Metastatic Liver Carcinoma in the Lung (tissue), 2 donors: ENCODE measurements around the gene PLA2G15.

GRCh38 chr16:67873884-67874420 lies 1.1 kb downstream of the EDC4 start:
- PRO-cap, 2 experiments: no peak in any of the 2 experiments

DNA sequence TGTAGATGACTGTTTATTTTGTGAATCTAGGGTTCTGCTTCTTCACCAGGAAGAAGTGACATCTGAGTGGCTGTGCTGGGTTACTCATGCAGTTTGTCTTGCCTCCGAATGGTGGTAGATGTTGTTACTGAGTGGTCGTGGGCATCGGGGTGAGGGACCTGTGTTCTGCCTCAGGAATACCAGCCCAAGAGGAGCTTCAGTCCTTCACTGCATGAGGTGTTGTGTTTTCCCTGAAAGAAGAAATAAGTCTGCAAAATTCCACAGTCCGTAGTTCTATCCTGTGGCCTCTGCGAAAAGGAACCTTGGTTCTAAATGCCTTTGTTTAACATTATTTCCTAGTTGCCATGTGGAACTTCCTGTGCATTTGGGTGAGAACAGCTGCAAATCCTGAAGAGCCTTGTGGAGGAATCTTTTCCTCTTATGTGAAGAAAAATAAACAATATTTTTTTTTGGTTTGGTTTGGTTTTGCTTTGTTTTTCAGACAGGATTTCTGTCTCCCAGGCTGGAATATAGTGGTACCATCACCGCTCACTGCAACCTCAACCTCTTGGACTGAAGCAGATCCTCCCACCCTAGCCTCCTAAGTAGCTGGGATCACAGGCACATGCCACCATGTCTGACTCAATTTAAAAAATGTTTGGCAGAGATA lies 9.8 kb downstream of the PSKH1 start:
- PRO-cap, 2 experiments: no peak in any of the 2 experiments

- PRO-cap, 2 experiments: no peak in any of the 2 experiments
Observed at GRCh38 chr16:67959519-67960081, 8.8 kb downstream of the SLC12A4 start.

DNA sequence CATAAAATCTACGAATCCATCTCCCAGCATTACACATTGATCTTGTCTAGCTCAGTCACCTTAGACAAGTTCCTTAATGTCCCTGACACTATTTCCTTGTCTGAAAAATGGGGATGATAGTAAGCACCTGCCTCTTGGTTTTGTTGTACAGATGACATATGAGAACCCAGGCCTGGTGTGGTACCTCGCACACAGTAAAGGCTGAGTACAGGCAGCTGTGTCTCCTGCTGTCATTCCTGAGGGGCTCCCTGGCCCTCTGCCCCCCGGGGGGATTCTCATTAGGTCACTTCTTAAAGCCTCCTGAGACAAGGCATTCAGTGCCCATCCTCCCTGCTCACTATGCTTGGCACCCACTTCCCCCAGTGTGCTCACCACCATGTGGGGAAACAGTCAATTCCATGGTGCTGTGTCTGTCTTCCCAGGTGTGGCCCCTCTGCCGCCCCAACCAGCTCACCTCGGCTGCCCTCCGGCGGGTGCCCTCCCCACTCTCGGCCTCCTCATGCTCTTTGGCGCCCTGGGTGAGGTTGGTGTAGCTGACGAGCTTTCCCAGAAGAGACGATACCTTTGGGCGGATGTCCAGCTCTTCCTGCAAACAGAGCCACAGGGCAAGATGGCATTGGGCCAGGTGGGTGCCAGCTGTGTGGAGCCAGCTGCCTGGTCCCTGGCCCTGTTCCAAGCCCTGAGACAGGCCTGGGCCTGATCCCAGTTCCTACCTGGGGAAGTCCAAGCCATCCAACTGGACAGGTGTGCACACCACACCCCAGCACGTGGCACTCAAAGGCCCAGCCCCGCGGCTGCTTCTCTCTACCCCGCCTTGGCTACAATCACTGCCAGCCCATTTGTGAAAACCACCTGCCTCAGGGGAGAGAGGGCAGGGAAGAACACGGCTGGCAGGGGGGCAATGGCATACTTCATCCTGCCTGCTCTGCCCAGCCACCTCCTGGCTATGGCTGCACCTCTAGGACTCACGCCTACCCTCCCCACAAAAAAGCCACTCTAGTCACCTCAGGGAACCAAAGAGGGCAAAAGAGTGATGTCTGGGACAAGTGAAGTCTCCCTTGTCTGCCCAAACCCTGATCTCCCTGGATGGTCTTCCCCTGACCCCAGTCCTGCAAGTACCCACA lies 7.0 kb downstream of the SLC12A4 start:
- PRO-cap, 2 experiments: no peak in any of the 2 experiments

DNA sequence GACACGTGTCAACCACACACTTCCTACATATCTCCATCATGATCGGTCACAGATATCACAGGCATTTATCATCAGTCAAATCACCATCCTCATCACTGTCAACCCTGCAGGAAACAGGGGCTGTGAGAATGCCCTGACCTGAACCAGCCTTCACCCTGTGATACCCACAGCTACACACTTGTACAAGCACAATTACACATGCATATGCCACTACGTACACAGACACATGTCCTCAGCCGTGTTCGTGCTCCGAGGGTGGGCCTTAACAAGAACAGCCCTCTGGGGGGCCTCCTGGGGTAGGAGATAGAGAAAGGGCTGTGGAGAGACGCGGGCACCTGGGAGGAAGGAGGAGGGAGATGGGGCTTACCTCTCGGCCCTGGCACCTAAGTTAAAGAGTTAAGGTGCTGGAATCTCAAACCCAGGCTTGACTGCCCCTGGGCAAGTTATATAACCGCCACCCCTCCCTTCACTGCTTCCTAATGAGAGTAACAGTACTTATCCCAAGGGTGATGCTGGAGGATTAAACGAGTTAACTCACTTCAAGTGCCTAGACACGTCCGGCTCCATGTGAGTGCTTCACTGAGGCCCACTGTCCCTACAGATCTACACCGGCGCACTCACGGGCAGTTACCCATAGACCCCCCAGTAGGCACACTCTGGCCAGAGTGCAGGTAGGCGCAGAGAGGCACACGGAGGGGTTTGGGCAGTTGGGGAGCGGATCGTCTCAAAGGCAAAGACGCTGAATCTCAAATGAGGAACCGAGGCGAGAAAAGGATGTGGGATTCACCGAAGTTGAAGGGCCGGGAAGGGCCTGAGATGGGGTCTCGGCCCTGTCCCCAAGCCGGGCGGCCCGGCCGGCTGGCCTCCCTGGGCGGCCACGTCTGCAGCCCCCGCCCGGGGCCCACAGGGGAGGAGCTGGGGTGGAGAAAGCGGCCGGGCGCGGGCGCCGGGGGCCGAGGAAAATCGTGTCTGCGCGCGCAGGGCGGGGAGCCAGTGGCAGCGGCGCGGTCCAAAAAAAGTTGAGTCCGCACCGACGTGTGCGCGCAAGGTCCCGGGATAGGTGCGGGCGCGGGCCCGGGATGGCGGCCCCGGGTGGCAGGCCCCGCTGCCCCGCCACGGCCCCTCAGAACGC lies 772 bp downstream of the SLC12A4 start:
- PRO-cap, 2 experiments: peak in 1 of 2 experiments; most common plus-strand start position 993 of the sequence (in 1); most common minus-strand start position 883 of the sequence (in 1)

DNA sequence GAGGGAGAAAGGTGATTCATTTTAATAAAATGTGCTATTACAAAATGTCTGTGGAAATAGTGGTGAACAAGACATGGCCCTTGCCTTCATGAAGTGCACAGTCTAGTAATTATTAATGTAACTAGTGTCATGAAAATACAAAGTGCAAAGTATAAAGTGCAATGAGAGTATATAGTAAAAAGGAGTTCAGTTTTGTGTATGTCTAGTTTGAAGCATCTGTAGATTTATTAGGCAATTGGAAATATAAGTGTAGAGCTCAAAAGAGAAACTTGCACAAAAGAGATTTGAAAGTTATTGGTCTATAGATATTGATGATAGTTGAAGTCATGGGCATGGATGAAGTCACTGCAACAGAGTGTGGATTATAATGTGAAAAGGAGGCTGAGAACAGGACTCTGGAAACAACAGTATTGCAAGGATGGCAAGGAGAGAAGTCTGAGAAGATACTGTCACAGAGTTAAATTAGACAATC lies 12.1 kb downstream of the NFATC3 start:
- PRO-cap, 2 experiments: no peak in any of the 2 experiments

- PRO-cap, 2 experiments: no peak in any of the 2 experiments
Observed at GRCh38 chr16:68190779-68191252, 45.1 kb downstream of the ESRP2 start.

DNA sequence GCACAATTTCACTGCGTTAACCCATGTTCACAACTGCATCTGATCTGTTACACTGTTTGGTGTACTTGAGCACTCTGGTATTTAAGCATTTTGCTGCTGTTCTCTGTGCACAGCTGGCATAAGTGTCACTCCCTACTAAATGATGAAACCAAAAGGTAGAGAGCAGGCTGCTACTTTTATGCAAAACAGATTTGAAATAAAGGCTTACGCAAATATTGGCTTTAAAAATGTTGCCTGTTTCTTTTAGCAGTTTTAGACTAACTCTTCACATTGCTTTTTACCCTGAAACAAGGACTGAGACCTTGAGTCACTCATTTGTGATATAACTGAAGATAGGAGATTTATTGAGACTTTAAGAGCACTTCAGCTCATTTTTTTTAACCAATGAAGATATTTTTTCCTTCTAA lies 41.6 kb downstream of the ESRP2 start:
- PRO-cap, 2 experiments: no peak in any of the 2 experiments

- PRO-cap, 2 experiments: no peak in any of the 2 experiments
Observed at GRCh38 chr16:68236423-68236830, 500 bp upstream of the ESRP2 start.

DNA sequence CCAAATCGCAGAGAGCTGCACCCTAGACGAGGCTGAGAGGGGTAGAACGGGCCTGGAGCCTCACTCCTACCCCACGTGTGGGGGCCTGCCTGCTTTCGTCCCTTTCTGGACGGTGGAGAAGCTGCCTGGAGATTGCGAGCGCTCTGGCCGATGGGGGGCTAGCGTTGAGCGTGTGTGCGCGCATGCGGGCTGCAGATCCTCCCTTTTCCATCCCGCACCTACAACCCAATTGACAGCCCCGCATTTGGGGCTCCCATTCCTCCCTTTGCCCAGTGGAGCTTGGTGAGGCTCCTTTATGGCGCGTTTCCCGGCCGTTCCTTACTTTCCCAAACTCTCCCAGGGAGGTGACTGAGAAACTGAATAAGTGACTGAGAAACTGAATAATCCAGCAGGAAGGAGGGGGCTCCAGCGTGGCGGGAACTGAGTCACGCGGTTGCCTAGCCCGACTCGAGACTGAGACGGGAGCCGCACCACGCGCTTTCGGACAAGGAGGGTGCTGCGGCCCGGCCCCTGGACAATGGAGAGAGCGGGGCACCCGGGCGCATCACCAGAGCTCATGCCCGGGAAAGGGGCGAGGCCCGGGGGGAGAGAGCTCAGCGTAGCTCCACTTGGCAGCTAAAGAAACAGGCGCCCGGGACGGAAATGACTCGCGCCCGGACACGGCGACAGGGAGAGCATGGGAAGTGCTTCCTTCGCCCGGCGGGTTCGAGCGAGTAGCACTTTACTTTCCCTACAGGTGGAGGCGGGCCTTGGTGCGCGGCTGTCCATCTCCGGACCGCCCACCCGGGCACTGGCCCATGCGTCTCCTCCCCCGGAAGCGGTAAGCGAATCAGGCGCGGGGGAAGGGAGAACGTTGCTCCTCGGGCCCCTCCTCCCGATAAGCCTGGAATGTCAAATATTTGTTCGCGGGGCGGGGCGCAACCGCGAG lies 1.2 kb upstream of the ESRP2 start:
- PRO-cap, 2 experiments: peak in 2 of 2 experiments; most common plus-strand start position 450 of the sequence (in 2); most common minus-strand start position 792 of the sequence (in 2)

DNA sequence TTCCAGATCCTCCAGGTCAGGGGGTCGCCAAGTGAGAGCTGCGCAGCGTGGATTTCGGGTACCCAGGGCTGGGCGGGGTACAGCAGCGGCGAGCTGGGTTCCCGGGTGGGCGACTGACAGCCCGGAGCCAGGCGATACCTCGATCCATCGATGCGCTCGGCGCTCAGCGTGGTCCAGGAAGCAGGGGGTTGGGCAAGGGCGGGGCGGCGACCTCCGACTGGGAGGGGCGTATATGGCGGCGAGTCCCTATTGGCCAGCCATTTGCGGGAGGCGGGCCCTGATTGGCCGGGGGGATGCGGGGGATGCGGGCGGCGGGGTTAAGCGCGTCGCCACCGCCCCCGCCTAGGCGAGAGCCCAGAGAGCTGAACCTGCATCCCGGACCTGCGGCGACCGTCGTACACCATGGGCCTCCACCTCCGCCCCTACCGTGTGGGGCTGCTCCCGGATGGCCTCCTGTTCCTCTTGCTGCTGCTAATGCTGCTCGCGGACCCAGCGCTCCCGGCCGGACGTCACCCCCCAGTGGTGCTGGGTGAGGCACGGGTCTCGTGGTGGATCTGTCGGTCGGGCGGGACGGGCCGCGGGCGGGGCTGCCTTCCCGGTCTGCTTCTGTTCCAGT lies at the start of gene PLA2G15:
TSS of gene PLA2G15 (plus strand) at position 349 of the 616 bp plus-strand sequence.
- PRO-cap, 2 experiments: peak in 2 of 2 experiments; most common plus-strand start position 349 of the sequence (in 2); most common minus-strand start position 152 of the sequence (in 1)

- PRO-cap, 2 experiments: peak in 2 of 2 experiments; most common plus-strand start chr16:68264187 (in 2); most common minus-strand start chr16:68264114 (in 2)
Observed at GRCh38 chr16:68263939-68264379, 367 bp upstream of the SLC7A6 start.

DNA sequence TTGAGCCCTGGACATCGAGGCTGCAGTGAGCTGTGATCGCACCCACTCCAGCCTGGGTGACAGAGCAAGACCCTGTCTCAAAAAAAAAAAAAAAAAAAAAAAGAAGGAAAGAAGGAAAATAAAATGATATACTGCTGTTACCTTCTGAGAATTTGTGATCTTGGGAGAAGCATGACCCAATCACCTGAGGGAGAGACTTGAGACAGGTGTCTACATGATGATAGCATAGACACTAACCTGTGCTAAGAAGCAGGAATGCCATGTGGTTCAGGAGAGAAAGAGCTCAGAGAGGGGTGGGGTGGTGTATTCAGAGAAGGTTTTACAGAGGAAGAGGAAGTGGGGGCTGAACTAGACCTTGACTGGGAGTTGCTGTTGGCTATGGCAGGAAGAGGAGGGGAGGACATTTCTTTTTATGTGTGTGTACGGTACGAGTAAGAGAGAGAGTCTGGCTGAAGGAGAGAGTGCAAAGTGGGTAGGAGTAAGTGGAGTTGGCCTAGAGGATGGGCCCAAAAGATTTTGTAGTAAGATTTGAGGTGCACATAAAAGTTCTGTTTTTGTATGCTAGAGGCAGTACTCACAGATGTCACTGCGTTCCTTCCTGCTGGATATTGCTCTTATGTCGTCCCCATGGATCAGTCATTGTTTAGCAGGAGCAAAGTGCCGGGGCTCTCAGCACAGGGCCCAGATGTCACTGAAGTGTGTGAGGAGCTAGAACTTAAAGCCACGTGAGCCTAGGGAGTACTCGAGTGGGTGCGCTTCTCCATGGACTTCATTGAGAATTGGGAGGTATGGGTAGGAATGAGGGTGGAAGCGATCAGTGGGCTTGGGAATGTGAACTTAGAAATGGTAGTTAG lies 21.9 kb downstream of the SLC7A6 start:
- PRO-cap, 2 experiments: peak in 1 of 2 experiments; most common plus-strand start position 438 of the sequence (in 1)

- PRO-cap, 2 experiments: no peak in any of the 2 experiments
Observed at GRCh38 chr16:68309822-68310139, 965 bp downstream of the SLC7A6OS start.

- PRO-cap, 2 experiments: no peak in any of the 2 experiments
Observed at GRCh38 chr16:68311213-68311695, 435 bp downstream of the PRMT7 start.

DNA sequence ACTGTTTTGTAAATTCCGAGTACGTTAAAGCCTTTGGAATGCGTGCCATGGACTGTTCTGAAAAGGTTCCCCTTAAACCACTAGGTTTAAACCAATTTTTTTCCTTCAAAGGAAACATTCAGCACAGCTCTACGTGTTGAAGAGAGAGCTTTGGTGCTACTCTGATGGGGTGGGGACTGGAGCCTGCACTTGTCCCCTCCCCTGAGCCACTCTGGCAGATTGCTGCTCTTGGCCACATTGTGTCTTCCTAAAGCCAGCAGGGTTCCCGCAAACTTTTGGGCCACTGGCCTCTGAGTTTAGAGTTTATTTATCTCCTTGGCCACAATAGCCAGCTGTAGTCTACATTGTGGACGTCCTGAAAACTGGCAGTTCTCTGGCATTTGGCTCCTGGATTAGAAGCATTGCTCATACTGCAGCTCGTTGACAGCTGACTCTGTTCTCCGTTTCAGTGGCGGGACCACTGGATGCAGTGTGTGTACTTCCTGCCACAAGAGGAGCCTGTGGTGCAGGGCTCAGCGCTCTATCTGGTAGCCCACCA lies 34.5 kb downstream of the PRMT7 start:
- PRO-cap, 2 experiments: no peak in any of the 2 experiments

DNA sequence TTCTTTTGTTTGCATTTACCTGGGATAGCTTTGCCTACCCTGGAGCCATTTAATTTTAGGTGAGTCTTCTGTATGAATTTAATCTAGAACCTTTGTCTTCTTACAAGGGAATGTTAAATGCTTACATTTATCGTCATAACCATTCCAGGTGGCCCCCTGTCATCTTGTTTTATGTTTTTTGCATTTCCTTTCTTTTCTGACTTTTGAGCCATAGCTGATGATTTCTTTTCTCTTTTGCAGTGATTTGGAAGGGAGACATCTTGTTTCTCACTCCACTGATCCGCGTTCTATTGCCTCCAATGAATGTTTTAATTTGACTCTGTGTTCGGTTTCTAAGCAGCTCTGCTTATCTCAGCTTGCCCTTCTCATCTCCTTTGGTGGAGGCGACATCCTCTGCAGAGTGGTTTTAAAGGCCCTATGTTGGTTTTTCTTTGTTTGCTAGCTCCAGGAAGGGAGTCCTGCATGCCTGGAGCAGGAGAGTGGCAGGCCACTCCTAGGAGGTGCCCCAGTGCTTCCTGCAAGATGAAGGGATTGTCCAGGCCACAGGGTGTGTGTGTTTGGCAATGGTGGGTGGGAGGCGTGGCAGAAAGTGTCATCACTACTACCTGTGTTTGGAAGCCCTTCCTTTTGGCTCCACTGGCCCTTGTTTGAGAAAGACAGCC lies 13.7 kb downstream of the SMPD3 start:
- PRO-cap, 2 experiments: no peak in any of the 2 experiments

- PRO-cap, 2 experiments: peak in 1 of 2 experiments; most common plus-strand start chr16:68520854 (in 1)
Observed at GRCh38 chr16:68520662-68521268, 18.3 kb upstream of the ZFP90 start.

DNA sequence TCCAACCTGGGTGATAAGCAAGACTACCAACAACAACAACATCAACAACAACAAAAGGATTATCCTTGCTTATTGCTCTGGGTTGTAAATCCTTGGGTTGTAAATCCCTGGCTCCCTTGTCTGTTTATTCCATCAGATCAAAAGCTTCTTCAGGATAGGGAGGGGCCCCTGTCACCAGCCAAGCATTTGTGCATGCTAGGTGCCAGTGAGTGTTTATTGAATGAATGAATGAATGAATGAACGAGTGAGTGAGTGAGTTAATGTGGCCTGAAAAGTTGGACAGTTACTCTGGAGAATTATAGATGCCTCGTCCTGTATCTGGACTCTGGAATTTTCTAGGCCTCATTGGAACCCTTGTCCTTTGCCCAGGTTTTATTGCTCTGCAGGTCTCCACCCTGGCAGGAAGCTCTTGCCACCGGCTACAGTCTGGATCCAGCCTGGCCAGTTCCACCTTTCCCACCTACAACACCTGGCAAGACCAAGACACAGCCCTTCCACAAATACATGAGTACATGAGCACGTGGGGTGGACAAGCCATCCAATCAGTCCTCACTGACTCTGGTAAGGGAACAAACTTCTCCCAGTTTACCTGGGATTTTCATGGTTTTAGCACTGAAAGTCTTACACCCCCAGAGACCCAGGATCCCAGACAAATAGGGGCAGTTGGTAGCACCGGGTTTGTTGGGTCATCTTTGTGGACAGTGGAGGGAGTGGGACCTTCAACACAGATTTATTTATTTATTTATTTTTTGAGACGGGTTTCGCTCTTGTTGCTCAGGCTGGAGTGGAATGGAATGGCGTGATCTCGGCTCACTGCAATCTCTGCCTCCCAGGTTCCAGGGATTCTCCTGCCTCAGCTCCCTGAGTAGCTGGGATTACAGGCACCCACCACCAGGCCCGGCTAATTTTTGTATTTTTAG lies 14.8 kb upstream of the CDH1 start:
- PRO-cap, 2 experiments: no peak in any of the 2 experiments

GRCh38 chr16:68921634-68922074 lies 78.3 kb downstream of the TANGO6 start:
- PRO-cap, 2 experiments: no peak in any of the 2 experiments